Non-pigmented ciliary epithelial cell (primary cell): ENCODE measurements around a stretch of chr9.

GRCh38 chr9:68560531-68561041 lies 19.9 kb upstream of the TMEM252 start:
- RRBS = no CpG with 5 or more reads among the region's 5 CpGs

- RRBS = no CpG with 5 or more reads among the region's 16 CpGs
These were observed 837 bp downstream of the FXN start for GRCh38 chr9:69036350-69036828.

GRCh38 chr9:69131591-69132221 lies 42.4 kb upstream of the TJP2 start:
- RRBS = no CpG with 5 or more reads among the region's 2 CpGs

DNA sequence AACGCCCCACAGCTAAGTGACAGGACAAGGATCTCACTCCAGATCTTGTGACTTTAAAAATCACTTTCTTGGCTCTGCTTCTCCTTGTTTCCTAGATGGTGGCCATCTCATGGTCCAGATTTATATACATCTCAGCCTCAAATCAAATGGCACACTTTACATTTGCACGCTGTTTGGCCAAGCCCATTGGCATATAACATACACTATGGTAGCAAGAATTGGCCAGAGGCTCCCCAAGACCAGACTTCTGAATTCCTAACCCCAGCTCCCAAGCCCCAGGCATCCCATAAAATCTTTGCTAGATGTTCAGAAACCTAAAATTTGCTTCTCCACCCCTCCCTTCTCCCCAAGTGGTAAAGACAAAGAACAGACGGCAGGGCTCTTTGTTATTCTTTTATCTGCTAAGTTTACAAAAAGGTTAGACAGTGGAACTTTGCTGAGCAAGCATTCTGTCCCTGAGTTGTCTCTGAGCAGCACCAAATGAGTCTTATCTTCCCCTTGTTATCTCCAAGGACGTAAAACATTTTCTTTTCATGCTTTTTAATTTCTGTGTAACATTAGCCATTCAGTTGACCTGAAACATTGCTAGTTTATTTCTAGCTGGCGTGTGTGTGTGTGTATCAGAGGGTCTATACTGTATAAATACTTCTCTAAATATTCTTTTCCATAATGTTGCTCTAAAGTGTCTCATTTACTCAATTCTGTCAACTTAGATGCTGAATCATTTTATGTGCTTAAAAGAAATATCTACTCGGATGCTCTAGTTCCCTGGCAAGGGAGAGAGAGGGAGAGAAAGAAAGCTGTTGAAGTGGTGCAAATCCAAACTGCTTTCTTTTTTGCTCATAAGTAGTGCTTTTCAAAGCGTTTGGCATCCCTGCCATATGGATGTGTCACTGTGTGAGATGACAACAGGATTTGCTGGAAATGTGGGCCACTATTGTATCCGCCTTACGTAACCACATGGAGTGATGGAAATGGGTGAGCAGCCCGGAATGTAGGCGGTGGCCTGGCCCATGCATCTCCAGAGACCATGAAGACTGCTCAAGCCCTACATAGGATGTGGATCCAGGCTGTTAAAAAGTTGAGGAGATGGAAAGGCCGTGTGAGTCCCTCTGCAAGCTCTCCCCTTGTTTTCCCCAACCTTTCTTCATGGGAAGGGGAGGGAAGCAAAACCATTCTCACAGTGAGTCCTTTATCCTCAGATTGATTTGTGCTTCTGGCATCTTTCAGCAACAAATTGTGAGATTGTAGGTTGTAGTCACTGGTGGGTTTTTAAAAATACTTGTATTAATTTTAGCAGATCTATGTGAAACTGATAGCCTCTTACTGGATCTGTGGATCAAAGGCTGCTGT lies 30.5 kb downstream of the TJP2 start:
- RRBS = no CpG with 5 or more reads among the region's 12 CpGs

GRCh38 chr9:69220658-69221406 lies 46.8 kb downstream of the TJP2 start:
- RRBS = 97% methylated on average over 25 of the region's 58 CpGs

DNA sequence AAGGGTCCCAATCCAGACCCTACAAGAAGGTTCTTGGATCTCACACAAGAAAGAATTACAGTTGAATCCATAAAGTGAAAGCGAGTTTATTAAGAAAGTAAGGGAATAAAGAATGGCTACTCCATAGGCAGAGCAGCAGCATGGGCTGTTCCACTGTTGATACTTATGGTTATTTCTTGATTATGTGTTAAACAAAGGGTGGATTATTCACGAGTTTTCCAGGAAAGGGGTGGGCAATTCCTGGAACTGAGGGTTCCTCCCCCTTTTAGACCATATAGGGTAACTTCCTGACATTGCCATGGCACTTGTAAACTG lies 18.1 kb upstream of the ENTREP1 start:
- RRBS = no CpG with 5 or more reads among the region's 2 CpGs

GRCh38 chr9:69307265-69307492 lies 17.8 kb upstream of the ENTREP1 start:
- RRBS = no CpG with 5 or more reads among the region's 3 CpGs

DNA sequence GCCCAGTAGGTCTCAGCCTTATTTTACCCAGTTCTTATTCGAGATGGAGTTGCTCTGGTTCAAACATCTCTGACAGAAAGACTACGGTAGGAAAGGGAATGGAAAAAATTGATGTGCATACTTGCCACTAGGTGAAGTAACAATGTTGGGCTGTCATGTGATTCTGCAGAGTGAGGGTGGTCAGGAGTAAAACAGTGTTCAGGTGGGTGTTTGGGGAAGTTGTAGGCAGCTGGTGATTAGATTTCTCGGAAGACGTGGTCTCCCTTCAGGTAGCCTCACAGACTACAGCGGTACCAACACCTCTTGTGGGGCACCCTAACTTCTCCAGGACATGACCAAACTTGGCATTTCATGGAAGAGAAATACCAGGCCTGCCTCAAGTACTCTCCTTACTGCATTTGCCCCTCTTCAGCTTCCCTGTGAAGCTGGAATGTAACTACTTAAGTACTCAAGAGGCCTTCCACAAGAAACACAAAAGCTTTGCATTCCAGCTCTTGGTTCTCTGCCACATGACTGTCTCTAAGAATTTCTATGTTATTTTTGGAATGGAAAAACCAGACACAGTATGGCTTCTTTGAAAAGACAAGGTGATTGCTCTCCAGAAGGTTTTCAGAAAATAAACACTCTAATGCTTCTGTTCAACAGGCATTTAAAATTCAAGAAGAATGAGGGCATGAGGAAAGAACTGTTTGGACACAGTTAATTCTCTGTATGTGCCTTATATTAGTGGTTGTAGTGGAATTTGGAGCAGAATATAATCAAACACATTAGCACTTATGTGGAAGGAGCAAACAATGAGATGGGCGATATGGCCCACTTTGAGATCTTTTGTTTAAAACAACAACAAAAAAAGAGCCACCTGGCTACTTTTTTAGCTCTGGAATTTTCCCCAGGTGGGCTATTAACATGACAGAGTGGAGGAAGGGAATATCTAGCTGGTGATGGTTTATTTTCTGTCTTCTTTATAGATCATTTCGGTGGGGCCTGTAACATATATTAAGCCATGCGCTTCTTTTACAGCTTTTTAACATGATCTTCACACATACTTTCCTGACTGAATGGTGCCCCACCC lies 17.2 kb upstream of the ENTREP1 start:
- RRBS = no CpG with 5 or more reads among the region's 8 CpGs

- RRBS = no CpG with 5 or more reads among the region's 4 CpGs
These were observed 98.0 kb downstream of the APBA1 start for GRCh38 chr9:69574104-69574552.

DNA sequence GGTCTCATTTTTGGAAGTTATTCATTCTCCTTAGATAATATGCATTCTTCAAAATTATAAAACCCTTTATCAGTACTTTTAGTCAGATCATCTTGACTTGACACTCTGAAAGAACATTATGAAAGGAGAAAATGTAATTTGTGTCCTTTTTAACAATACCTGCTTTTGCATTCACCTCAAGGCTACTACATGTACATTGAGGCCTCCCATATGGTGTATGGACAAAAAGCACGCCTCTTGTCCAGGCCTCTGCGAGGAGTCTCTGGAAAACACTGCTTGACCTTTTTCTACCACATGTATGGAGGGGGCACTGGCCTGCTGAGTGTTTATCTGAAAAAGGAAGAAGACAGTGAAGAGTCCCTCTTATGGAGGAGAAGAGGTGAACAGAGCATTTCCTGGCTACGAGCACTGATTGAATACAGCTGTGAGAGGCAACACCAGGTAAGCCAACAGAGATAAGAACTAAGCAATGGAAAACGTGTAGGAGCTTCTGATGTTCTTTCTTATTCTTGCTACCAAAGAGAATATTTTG lies 40.6 kb upstream of the SMC5 start:
- RRBS = no CpG with 5 or more reads among the region's 4 CpGs

DNA sequence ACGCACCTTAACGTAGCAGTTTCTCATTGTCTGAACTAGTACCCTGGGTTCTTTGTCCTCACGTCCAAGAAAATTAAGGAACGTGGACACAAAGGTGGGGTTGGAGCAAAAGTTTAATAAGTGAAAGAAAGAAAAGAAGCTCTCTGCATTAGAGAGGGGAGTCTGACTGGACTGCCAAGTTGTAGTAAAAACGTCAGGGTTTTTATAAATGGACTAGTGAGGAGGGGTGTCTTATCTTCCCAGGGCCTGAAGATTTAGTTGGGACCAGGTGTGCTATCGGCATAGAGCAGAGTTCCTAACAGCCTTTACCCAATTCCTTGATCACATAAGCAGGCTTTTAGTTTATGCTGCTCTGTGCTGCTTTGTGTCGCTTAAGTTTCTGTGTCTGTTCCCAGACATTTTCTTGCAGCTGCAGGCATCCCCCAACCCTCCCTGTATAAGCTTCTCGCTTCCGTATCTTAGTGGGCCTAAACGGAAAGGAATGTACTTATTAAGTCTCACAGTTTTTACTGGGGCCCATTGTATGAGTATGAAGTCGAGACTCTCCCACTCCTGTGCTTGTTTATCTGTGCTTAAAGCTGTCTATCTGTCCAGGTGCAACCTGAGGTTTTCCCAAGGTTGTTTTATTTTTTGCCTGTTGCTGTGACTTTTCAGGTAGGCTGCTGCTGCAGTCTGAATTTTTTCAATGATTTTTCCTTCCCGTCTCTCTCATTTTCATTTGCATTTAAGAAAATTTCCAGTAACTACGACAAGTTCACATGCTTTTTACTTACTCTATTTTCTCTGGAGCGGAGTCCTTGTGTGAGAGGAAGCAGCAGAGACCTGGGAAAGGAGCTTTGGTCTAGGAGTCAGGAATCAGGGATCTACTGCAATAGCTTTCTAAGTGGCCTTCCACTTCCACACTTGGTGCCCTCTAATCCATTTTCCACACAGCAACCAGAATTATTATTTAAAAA lies 2.5 kb upstream of the SMC5 start:
- RRBS = no CpG with 5 or more reads among the region's 14 CpGs

- RRBS = no CpG with 5 or more reads among the region's 4 CpGs
These were observed 68.9 kb downstream of the SMC5 start for GRCh38 chr9:70327655-70328036.

DNA sequence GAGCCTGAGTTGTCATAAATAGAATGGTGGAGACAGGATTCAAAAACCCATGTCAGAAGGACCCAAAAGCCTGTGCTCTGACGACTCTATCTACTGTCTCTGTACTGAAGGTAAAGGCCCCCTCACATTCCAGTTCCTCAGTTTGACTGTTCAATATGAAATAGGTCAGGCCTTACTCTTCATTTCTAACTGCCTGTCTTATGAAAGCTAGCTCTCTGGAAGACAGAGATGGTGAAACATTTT lies 9.7 kb downstream of the KLF9 start:
- RRBS = no CpG with 5 or more reads among the region's 1 CpG

DNA sequence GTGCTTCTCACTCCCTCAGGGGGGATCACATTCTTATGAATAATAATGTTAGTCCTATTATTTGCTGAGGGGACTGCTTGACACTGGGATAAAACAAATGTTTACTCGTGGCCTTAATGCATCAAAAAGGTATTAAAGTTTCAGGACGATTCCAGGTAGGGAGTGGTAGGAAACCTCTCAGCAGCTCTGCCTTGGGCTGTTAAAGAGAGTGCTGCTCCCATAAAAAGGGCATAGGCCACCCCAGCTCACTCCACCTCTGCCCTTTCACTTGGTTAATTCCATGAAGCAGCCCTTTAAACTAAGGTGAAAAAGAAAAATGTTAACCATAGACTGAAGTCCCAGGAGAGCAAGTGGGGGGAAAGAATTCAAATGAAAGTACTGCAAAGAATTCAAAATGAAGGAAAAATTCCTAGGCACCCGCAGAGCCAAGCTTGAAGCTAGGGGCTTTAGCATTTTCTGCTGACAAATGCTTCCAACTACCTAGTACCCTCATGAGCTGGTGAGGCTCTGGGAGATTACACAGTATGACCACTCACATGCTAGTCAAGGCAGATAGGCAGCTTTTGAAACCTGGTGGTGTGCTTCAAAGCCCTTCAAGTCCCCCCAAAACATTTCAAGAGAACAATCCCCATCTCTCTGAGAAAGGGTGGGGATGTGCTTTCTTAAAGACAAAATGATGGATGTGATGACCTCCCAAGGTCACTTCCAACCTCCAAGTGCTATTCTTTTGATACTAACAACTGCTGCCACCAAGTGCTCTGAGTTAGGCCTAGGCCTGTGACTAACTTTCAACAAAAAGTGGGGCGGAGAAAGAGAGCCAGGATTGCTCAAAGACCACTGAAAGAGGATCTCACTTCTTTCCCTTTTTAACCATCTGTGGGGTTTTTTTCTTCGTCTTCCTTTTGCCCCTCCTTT lies 8.4 kb downstream of the KLF9 start:
- RRBS = no CpG with 5 or more reads among the region's 5 CpGs

GRCh38 chr9:70407448-70407954 lies 7.0 kb downstream of the KLF9 start:
- RRBS = no CpG with 5 or more reads among the region's 4 CpGs

DNA sequence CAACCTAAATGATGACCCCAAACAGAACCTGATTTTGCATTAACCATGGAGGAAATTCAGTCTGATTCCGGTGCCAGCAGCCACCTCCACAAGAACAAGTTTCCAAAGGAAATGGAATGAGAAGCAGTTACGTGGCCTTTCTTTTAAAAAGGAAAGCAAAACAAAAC lies 3.1 kb downstream of the KLF9 start:
- RRBS = no CpG with 5 or more reads among the region's 2 CpGs

- RRBS = no CpG with 5 or more reads among the region's 3 CpGs
These were observed 25.5 kb upstream of the KLF9 start for GRCh38 chr9:70439932-70440477.

DNA sequence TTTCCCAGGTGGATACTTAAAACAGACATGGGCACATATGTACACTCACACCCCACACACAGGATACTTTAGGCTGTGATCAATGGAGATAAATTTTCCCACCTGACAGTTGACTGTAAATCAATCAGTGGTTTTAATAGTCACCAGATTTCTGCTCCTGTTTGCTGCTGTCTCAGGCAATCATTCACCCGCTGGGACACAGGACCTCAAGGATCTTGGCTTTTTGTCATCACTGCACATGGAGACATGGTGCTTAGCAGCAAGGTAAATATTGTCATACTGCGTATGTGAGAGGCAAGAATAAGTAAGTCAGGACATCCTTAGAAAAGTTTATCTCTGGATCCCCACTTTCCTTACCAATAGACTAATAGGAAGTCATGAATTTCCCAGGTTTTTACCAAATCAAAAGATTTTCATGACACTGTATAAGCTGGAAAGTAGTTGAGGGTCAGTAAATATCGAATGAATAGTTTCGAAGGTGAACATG lies 60.8 kb upstream of the KLF9 start:
- RRBS = no CpG with 5 or more reads among the region's 4 CpGs

GRCh38 chr9:70567368-70568013 lies 153.0 kb upstream of the KLF9 start:
- RRBS = no CpG with 5 or more reads among the region's 9 CpGs